ENCODE measurements around the genes RCOR1 and MARK3.

DNA sequence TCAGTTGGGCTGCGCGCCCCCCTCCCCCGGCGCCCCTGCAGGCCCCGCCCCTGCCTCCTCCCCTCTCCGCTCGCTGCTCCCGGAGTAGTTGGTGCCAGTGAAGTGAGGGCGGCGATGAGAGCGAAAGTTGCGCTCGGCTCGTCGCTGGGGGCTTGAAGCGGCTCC is at the start of gene RCOR1:
RCOR1 (plus strand) TSS at position 91 of the 165 bp plus-strand sequence.
- PRO-cap, result bidirectional peak, plus-strand start at position 97 of the sequence, minus-strand start outside the sequence
- RAMPAGE, long total RNA, 3 experiments, result no peak in any of the 3 experiments

DNA sequence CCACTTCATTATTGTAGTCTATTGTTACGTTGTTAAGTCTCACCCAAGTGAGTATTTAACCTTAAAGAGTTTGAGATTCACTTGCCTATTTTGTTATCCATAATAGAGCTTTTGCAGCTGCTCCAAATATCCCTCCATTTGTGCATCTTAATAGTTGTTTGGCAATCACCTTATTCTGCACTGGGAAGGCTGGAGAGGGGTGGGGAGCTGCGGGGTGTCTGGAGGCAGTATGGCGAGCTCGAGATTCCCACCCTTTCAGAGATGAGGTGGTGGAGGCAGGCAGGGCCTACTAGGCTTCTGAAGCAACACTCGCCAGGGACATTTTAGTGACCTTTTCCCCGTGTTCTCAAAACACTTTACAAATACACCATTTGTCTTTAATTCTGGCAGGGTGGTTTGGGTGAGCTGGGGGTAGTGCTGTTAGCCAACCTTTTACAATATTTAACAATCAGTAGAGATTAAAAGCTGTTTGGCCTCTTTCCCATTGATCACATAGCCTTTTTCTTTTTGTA is 40.6 kb downstream of the TRAF3 start:
- PRO-cap, result no peak
- RAMPAGE, long total RNA, 3 experiments, result no peak in any of the 3 experiments

GRCh38 chr14:102900684-102901674 is 21.5 kb upstream of the AMN start:
- PRO-cap, result no peak
- RAMPAGE, long total RNA, 3 experiments, result no peak in any of the 3 experiments

DNA sequence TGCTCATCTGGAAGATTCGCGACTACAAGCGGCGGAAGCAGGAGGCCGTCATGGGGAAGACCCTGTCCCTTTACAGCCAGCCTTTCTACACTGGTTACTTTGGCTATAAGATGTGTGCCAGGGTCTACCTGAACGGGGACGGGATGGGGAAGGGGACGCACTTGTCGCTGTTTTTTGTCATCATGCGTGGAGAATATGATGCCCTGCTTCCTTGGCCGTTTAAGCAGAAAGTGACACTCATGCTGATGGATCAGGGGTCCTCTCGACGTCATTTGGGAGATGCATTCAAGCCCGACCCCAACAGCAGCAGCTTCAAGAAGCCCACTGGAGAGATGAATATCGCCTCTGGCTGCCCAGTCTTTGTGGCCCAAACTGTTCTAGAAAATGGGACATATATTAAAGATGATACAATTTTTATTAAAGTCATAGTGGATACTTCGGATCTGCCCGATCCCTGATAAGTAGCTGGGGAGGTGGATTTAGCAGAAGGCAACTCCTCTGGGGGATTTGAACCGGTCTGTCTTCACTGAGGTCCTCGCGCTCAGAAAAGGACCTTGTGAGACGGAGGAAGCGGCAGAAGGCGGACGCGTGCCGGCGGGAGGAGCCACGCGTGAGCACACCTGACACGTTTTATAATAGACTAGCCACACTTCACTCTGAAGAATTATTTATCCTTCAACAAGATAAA is 17.0 kb upstream of the AMN start:
- PRO-cap, result no peak
- RAMPAGE, long total RNA, 3 experiments, result no peak in any of the 3 experiments

DNA sequence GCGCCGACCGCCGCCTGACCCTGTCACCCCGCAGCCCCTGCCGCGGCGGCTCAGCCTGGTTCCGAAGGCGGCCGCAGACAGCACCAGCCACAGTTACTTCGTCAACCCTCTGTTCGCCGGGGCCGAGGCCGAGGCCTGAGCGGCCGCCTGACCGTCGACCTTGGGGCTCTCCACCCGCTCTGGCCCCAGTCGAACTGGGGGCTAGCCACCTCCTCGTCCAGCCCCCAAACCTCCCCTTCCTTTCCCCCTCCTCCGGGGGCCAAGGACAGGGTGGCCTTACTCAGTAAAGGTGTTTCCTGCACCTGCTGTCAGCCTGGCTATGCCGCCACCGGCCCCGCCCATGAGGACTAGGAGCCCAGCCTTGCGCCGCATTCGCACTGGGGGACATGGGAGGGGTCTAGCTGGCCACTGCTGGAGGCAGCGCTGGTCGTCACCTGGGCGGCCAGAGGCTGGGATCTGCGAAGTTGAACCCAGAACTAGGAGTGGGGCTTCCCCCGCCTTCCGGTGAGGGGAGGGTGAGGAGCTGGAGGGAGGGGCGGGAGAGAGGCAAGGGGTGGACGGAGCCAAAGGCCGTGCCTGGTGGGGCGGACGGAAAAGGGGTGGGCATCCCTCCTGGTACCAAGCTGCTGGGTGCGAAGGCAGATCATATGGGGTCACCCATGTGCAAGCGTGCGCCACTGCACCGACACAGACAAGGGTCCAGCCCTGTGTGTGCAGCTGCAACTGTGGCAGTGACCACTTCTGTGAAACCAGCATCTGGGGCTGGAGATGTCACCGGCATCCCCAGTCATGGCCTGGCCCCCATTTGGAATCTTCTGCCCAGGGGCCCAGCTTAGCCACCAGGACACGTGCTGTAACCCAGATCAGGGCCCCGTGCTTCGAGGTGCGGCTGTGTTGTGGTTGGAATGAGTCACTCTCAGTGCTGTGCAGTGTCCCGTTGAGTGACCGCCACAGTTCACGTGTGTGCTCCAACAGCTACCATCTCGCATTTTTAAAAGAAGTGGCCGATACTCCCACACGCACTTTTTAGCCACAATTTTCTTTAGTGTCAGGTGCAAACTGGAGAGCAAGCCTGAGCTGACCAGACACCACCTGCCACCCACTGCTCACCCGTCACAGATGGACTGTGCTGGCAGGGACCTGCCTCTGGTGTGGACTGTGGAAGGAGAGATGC is 8.5 kb downstream of the AMN start:
- PRO-cap, result no peak
- RAMPAGE, long total RNA, 3 experiments, result no peak in any of the 3 experiments

DNA sequence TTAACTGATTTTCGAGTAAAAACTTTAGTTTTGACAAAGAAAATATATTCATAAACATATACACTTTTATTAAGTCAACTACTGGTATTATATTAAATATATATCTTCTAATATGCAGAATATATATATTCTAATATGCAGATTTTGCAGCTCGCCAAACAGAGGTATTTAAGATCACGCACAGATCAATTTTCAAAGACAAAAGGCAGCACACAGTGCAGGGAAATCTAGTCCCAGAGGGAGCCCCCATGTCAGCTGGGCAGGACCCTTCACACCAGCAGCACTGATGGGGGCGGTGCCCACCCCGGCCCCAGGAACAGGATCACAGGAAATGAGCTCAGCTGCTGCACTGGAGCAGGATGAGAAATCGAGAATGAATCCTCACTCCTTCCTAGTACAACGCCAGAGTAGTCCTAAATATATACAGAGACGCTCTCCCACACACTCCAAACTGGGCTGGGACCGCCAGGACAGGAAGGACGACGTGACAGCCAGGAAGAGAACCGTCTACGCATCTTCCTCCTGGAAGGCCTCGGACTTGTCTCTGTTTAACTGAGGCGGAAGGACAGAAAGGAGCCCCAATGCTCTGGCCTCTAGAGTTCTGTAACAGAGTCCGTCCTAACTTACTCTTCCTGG is 33.6 kb downstream of the CDC42BPB start:
- PRO-cap, result unidirectional peak, plus-strand start at position 449 of the sequence; unidirectional peak, plus-strand start at position 547 of the sequence
- RAMPAGE, long total RNA, 3 experiments, result no peak in any of the 3 experiments

GRCh38 chr14:103067430-103068136 is 10.2 kb upstream of the CDC42BPB start:
- PRO-cap, result unidirectional peak, plus-strand start at chr14:103067812
- RAMPAGE, long total RNA, 3 experiments, result no peak in any of the 3 experiments

GRCh38 chr14:103073954-103074476 is 10.0 kb upstream of the LBHD2 start:
- PRO-cap, result no peak
- RAMPAGE, long total RNA, 3 experiments, result no peak in any of the 3 experiments

- PRO-cap, result no peak
- RAMPAGE, long total RNA, 3 experiments, result no peak in any of the 3 experiments
Measured at GRCh38 chr14:103098984-103099966, 4.8 kb downstream of the EXOC3L4 start.

DNA sequence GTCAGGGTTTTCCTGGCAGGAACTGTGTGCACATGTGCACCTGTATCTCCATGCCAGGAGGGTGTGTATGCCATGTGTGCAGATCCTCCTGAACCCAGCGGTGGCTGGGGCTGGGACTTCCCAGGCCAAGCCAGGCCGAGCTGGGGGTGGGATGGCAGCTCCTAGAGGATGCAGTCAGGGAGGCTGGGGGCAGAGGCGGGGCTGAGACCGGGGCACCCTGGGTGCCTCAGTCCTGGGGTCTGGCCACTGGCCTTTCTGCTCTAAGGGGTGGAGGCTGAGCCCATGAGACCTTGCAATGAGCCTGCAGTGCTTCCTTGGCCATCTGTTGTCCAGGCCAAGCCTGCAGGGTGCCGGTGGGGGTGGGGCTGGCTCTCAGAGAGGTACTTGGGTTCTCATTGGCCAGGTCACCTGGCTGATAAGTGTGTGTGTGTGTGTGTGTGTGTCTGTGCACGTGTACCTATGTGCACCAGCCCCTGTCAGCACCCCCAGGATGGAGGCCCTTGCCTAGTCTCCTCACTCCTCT is 10.8 kb upstream of the TNFAIP2 start:
- PRO-cap, result no peak
- RAMPAGE, long total RNA, 3 experiments, result no peak in any of the 3 experiments

GRCh38 chr14:103121527-103122516 is 1.4 kb upstream of the TNFAIP2 start:
- PRO-cap, result bidirectional peak, plus-strand start at chr14:103121942, minus-strand start at chr14:103121836; bidirectional peak, plus-strand start at chr14:103122426, minus-strand start at chr14:103122084
- RAMPAGE, long total RNA, 3 experiments, result no peak in any of the 3 experiments

GRCh38 chr14:103123649-103124033 is 380 bp downstream of the TNFAIP2 start:
- PRO-cap, result unidirectional peak, minus-strand start at chr14:103123814
- RAMPAGE, long total RNA, 3 experiments, result no peak in any of the 3 experiments

DNA sequence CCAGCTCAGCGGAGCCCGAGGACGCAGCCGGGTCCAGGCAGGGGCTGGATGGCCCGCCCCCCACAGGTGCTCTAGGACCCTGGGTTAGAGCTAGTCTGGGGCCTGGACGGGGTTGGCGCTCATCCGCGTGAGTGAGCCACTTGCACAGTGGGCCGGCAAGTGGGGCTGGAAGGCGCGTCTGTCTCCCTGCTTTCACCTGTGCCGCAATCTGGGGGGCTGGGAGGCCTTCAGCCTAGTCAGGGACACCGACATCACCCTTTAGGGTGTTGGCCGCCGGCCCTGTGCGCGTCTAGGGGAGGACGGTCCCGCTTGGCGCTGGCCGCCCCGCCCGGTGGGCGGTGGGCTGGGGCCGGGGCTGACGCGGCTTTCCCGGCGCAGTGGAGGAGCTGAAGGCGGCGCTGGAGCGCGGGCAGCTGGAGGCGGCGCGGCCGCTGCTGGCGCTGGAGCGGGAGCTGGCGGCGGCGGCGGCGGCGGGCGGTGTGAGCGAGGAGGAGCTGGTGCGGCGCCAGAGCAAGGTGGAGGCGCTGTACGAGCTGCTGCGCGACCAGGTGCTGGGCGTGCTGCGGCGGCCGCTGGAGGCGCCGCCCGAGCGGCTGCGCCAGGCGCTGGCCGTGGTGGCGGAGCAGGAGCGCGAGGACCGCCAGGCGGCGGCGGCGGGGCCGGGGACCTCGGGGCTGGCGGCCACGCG is 3.5 kb downstream of the TNFAIP2 start:
- PRO-cap, result no peak
- RAMPAGE, long total RNA, 3 experiments, result no peak in any of the 3 experiments

GRCh38 chr14:103127541-103127932 is 4.3 kb downstream of the TNFAIP2 start:
- PRO-cap, result no peak
- RAMPAGE, long total RNA, 3 experiments, result no peak in any of the 3 experiments

DNA sequence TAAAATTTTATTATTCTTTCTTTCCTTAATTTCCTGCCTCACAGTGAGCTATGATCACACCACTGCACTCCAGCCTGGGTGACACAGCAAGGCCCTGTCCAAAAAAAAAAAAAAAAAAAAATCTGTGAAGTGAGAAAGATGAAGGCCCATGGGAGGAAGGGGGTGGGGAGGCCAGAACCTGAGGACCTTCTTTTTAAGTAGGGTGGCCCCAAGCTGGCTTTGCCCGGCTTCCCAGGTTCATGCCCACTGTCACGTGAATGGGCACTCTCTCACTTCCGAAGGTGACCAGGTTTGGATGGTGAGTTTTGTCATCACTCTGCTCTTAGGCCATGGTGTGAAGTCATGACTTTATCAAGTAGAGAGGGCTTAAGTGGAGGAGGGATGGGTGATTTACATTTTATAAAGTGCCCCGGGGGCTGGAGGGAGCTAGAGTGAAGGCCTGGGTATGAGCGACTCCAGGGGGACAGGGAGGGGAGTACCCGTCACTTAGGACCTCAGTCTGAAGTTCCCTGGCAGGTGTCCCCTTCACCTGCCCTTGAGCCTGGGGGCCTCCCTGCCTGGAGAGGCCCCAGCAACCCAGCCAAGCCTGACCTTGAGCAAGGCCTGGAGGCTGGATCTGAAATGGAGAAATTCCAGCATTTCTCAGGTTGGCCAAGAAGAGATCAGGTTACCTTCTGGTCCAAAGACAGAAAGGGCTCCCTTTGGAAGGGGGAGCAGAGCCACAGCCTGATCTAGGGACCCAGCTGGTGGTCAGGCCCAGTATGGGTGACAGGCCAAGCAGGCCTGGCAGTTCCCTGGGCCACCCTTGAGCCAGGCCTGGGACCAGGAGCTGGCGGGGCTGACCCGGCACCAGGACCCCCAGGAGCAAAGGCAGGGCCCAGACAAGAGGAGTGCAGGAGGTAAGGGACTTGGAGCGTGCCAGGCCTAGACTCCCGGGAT is 82.5 kb downstream of the TNFAIP2 start:
- PRO-cap, result bidirectional peak, plus-strand start at position 716 of the sequence, minus-strand start at position 618 of the sequence
- RAMPAGE, long total RNA, 3 experiments, result no peak in any of the 3 experiments

- PRO-cap, result no peak
- RAMPAGE, long total RNA, 3 experiments, result no peak in any of the 3 experiments
Measured at GRCh38 chr14:103284803-103285440, 49.1 kb upstream of the EIF5 start.

- PRO-cap, result bidirectional peak, plus-strand start at chr14:103334684, minus-strand start at chr14:103334660
- RAMPAGE, long total RNA, 3 experiments, result no peak in any of the 3 experiments
Measured at GRCh38 chr14:103334360-103334719, 303 bp downstream of the EIF5 start.

DNA sequence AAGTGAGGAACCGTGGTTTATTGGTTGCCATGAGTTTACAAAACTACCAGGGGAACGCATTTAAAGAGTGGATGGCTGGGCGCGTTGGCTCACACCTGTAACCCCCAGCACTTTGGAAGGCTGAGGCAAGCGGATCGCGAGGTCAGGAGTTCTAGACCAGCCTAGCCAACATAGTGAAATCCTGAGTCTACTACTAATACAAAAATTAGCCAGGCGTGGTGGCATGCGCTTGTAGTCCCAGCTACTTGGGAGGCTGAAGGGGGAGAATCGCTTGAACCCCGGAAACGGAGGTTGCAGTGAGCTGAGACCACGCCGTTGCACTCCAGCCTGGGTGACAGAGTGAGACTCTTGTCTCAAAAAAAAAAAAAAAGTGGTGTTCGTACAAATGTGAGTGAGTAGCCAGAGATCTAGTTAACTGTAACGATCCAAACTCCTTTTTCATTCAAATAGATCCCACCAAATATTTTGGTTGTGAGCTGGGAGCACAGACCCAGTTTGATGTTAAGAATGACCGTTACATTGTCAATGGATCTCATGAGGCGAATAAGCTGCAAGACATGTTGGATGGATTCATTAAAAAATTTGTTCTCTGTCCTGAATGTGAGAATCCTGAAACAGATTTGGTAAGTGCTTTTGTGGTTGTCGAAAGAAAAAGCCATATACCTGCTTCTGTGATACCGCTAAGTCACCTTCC is 2.3 kb downstream of the EIF5 start:
- PRO-cap, result no peak
- RAMPAGE, long total RNA, 3 experiments, result no peak in any of the 3 experiments

DNA sequence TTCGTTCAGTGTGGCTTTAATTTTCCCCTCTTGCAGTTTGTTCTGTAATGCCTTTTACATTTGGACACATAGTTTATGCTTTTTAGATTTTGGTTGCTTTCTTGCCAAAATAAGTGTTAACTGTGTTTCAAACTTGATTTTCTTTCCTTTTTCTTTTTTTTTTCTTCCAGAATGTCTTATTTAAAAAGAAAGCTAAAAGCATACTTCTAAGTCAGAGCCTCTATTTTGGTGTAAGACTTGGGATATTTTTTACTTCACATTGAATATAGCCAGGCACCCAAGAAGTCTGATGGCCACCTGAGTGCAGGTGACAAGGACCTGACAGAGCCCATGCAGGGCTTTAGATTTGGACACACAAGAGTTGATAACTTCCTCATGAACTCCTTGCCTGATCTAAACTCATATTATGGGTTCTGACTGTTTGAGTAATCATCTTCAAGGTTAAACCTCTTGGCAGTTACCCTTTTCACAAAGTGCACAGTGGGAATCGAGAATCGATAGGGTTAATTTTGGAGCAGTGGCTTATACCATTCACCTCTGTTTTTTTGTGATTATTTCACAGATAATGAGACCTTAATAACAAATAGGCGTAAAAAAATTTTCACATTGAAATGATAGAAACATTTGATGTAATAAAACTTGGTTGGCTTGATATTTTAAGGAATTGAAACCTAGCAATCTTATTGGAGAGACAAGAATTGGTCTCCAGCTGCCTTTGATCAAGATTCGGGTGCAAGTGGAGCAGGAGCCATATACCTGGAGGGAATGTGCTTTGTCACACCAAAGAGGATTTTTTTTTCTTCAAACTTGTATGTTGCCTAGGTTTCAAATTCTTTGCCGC is 8.2 kb downstream of the EIF5 start:
- PRO-cap, result no peak
- RAMPAGE, long total RNA, 3 experiments, result no peak in any of the 3 experiments

DNA sequence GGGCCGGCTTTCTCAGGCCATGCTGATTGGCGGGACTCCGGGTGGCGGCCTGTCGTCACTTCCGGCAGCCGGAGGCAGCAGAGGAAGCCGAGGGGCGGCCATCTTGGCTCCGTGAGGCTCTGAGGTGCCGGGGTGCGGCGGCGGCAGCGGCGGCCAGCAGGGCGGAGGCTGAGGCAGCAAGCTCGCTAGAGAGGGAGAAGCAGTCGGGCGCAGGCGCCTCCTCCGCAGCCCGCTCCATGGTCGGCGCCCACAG is at the start of gene MARK3:
MARK3 (plus strand) TSS at position 106 of the 253 bp plus-strand sequence.
- PRO-cap, result bidirectional peak, plus-strand start at position 112 of the sequence, minus-strand start outside the sequence
- RAMPAGE, long total RNA, 3 experiments, result start-site peak on the plus strand in 1 of 3 experiments, centred at position 115 of the sequence, 31 reads per replicate

All from subcutaneous adipose tissue (tissue), 3 donors.